ENCODE measurements around a stretch of chr1.

DNA sequence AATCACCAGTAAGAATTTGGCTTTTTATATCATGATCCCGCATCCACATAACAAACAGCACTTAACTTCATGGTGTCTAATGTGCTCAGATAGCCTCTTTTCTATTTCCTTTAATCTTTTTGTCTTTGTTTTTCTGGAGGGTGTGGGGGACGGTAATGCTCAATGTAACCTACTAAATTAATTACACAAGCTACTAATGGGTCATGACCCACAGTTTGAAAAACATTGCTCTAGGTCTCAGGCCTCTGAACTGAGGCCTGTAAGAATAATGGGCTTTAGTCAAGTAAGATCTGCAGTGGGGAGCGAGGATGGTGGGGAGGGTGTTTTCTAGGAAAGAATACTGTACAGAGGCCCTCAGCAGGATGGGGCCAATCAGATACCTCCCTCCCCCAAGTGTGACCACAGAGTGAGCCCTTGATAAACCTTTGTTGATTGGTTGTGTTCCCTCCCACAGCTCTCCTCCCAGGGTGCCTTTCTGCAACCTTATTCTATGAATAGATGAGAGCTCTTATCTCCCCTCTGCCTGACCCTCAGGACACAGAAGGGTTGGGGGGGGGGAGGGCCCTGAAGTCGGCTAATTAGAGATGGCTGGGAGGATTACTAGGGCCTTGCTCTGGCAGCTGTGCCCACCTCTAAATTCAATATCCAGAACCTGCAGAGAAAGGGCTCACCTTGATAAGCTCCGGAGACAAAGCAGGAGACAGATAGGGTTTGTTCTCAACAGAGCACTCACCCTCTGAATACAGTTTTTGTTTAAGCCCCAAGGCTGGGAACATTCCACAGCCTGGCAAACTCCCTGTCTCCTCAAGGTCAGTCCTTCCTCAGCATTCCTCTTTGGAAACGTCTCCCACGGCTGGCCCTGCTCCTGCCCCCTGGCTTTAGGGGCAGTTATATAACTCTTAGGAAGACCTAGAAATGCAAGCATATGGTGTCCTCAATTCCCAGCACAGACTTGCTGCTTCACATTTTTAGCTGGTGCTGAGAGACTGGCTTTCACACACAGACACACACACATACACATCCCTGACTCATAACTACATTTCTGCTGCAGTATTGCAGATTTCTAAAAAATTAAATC is 42.8 kb downstream of the ATP1A1 start:
- PRO-cap, 3 experiments: no peak in any of the 3 experiments

GRCh38 chr1:116433165-116434137 is 60.4 kb downstream of the ATP1A1 start:
- PRO-cap, 3 experiments: peak in 1 of 3 experiments; most common plus-strand start chr1:116433791 (in 1); most common minus-strand start chr1:116433611 (in 1)

DNA sequence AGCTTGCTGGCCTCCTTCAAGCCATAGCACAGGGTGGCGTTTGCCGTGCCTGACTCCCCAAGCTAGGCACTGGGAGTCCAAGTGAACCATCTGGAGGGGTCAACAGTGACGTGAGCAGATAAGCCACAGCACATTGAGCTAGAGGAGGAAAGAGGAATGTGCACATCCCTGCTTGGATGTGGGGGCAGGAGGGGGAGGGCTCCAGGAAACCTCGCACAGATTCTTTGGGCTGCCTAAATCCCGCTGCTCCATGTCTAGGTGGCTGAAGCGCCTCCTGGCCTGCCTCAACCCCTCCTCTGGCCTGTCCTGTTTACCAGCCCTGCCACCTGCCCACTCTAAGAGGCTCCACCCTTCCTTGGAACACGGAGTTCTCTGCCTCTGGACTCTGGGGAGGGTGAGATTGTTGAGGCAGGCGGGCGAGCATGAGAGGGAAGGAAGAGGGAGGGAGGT is 86.9 kb downstream of the CD58 start:
- PRO-cap, 3 experiments: no peak in any of the 3 experiments

DNA sequence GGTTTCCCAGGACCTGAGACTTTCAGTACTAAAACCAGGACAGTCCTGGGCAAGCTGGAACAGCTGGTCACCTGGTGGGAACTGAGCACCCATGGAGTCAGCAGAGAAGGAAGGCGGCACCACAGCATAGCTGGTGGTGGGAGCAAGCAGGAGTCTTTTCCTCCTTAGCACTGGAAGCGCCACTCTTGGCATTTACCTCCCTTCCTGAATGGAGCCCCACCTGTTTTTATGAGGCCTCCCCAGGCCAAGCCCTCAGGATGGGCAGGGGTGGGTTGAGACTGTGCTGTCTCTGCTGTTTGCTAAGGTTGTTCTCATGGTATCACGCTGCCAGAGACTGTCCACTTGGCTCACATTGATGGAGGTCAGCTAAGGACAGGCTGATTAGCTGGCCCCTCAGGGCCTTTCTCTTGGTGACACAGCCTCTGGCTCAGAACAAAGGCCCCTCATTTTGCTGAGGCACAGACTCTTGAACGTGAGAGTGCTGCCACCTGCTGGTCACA is 85.8 kb downstream of the CD58 start:
- PRO-cap, 3 experiments: no peak in any of the 3 experiments

DNA sequence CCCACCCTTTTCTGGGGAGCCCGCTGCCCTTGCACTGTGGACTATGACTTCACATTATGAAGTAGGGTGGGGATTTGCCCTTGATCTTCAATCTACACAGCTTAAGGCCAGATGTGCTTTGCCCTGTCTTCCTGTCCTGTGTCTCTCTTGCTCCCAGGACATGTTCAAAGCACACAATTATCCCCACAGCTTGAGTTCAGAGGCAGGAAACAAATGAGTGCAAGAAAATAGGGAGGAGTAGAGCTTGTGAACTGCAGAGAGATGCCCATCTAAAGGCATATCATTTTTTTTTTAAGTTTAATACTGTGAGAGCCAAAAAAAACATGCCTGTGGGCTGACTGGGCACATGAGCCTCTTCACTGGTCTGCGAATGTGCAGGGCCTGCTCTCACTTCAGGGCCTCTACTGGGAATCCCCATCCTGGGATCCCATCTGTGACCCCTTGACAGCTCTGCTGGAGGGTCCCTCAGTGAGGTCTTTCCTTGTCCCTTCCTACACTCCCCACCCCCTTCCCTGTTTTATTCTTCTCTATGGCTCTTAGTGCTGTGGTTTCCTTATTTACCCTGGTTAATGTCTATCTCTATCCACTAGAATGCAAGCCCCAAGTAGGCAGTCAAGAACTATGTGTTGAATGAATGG is 61.5 kb downstream of the CD58 start:
- PRO-cap, 3 experiments: no peak in any of the 3 experiments

DNA sequence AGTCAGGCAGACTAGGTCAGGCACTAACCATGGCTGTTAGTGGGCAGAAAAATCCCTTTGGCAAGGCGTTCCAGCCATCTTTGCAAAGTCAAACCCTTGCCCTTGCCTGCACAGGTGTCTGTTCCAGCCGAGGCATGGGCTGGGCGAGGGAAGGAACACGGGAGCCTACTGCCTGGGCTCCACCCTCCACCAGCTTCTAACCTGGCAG is 27.7 kb upstream of the CD58 start:
- PRO-cap, 3 experiments: no peak in any of the 3 experiments

DNA sequence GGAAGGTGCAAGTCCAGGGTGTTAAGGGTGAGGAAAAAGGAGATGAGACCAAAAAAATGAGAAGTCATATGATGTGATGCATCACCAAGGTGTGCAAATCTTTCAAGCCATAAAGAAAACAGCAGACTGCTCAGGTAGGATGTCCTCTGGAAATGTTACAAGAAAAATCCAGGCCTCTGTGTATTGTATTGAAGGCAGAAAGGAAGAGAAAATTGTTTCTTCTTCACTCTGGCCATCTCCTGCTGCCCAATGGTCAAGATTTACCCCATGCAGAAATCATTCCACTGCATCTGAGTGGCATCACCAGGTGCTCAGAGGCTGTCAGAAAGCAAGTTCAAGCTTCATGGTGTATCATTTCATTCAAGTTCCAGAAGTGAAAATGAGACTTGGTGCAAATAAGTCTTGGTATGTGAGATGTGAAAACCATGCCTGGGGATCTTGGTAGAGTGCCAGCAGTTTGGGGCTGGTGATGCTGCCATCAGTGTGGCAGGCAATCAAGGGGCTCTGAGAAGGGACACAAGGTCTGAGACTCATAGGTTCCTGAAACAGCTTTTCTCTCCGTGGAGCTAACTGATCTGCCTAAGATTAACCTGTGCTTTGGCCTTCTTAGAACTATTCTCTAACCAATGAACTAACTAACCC is 51.9 kb downstream of the CD2 start:
- PRO-cap, 3 experiments: no peak in any of the 3 experiments

DNA sequence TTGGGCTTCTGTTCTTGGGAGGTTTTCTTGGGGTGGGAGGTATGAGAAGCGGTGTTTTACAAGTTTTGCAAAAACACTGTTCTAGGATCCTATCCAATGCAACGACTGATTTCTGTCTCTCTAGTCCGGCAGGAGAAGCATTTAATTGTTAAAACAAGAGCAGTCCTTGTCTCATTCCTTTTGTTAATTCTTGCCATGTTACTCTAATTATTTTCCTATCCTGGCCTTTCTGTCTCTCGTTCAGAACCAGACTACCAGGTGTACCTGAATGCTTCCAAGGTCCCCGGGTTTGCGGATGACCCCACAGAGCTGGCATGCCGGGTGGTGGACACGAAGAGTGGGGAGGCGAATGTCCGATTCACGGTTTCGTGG is 40.6 kb upstream of the CD101 start:
- PRO-cap, 3 experiments: no peak in any of the 3 experiments

DNA sequence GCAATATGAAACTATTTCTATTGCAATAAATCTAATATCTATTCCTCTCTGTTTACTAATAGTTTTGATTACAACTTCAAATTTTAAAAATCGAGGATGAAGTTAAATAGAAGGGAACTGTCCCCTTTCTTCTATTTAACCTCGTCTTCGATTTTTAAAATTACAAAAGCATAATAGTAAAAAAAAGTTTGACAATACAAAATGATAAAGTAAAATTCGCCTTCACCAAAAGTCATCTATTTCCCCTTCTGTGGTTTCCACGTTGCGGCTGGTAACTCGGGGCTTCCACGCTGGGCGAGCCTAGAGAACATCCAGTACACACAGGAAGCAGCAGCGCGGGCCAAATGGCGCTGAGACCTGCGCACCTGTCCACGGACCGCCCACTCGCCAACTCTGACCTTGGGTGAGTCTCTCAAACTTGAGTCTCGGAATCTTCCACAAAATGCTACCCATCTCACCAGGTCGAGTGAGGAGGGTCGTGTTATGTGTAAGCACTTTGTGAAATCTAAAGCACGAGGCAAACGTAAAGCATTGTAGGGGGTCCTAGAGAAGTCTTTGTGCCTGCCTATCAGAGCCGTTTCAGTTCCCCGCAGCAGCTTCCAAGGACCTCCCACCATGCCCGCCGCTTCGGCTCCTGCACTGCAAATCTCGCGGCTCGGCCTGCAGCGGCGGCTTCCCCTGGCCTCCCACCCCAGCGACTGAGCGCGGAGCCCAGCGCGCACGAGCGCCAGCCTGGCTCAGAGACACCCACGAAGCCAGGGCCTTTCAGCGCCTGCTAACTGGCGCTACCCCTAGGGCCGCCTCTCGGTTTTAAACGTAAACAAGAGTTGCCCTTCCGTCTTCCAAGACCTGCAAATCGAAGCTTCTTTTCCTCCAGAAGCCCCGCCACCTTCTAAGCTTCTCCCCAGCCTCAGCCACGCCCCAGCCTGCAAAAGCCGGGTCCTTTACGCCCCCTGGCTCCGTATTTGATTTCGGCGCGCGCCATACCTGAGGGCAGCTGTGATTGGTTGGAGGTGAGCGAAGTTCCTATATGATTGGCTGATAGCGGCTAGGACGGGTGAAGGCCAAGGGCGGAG is 641 bp upstream of the TTF2 start:
- PRO-cap, 3 experiments: peak in 3 of 3 experiments; most common plus-strand start position 343 of the sequence (in 1); most common minus-strand start position 696 of the sequence (in 3)

GRCh38 chr1:117088705-117089219 is 28.6 kb downstream of the TTF2 start:
- PRO-cap, 3 experiments: no peak in any of the 3 experiments

GRCh38 chr1:117232469-117233046 is 21.8 kb upstream of the VTCN1 start:
- PRO-cap, 3 experiments: peak in 1 of 3 experiments; most common plus-strand start chr1:117232845 (in 1)

DNA sequence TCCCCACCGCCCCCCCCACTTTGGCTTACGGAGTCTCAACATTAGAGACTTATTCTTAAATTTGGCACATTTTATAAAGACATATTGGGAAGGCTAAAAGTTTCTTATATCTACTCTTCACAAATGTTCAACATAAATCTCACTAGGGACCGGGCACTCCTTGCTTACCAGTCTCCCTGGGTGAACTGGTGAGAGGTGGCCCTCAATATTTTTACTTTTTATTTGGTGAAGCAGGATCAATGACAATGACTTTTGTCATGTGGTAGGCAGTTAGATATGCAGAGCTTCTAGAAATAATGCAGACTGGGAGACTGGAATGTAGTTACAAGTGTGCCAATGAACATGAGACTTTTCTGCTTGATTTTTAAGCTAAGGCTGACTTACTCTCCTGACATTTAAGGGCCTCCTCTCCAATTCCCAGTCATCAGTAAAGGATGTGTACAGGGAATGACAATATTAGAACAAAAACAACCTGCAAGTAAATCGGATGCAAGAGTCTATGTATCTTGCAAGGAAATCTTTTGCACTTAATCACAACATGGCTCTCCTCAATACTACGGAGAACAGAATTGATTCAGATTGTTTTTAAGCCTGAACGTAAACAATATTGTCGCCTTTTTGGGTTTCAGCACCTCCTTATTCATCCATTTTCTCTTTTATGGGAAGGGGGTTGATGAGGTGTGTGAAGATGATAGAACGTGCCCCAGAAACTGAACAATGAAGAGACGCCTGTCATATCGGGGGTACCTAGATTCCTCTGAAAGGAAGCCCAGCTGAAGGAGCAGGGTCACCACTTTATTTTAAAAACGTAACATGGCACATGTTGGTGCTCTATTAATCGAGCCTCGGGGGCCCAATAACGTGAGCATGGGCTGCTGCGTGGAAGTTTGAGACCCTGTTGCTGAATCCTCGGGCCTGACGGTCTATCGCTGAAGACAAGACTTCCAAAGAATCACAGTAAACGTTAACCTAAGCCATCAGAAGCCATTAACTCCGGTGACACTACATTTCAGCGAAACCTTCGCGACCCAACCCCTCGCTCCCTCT is 1.4 kb upstream of the MAN1A2 start:
- PRO-cap, 3 experiments: no peak in any of the 3 experiments

DNA sequence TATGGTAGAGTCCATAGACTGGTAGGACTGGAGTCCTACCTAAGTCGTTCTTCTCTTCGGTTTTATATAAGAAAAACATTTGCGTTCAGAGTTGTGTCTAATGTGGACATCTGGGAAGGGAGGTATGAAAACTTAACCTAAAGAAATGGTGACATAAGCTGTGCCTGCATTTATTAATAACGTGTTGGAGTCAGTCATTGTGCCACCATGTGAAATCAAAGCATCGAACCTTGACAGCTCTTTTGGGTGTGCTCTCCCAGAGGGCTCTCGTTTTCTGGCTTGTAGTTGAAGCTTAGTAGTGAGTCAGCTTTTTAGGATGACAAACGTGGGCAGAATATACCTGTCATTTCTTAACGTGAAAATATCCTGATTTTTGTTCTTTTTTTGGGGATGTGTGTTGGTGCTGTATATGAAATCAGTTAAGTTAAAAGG is 1.4 kb downstream of the MAN1A2 start:
- PRO-cap, 3 experiments: peak in 2 of 3 experiments; most common minus-strand start position 276 of the sequence (in 2)

GRCh38 chr1:117544836-117545169 is 61.0 kb upstream of the TENT5C start:
- PRO-cap, 3 experiments: no peak in any of the 3 experiments

- PRO-cap, 3 experiments: peak in 3 of 3 experiments; most common plus-strand start chr1:117605333 (in 3); most common minus-strand start chr1:117605759 (in 2)
Measured at GRCh38 chr1:117605030-117605872, 597 bp upstream of the TENT5C start.

DNA sequence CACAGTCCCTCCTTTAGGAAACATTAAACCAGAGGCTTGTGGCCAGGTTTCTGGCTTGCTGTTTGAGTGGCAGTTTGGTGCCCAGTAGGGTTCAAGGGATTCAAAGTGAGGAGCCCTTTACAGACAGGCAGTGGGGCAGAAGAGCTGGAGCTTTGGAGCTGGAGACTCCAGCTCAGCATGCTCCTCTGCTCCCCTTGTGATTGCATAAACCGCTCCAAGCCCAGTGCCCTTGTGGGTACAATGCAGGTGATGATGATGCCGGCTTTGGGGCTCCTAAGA is 27.0 kb downstream of the TENT5C start:
- PRO-cap, 3 experiments: peak in 1 of 3 experiments; most common plus-strand start position 138 of the sequence (in 1)

DNA sequence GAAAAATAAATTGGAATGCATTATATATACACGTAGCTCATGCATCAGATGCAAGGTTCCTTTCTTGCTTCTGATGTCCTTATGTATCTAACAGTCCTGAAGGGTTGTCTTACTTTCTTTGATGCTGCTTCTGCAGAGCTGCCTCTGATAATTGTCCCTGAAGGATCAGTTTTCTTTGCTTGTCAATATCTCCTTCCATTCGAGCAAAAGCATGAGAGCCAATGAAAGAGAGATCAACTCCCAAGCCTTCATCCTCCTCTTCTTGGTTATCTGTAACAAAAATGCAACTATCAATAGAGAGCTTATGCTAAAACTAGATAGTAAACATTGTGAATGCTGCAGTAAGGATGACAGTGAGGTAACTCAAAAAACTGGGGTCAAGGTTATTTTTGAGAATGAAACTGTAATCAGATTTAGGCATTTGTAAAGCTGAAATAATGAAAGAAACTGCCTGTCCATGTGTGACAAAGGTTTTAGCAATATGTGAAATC is 32.7 kb downstream of the GDAP2 start:
- PRO-cap, 3 experiments: no peak in any of the 3 experiments

DNA sequence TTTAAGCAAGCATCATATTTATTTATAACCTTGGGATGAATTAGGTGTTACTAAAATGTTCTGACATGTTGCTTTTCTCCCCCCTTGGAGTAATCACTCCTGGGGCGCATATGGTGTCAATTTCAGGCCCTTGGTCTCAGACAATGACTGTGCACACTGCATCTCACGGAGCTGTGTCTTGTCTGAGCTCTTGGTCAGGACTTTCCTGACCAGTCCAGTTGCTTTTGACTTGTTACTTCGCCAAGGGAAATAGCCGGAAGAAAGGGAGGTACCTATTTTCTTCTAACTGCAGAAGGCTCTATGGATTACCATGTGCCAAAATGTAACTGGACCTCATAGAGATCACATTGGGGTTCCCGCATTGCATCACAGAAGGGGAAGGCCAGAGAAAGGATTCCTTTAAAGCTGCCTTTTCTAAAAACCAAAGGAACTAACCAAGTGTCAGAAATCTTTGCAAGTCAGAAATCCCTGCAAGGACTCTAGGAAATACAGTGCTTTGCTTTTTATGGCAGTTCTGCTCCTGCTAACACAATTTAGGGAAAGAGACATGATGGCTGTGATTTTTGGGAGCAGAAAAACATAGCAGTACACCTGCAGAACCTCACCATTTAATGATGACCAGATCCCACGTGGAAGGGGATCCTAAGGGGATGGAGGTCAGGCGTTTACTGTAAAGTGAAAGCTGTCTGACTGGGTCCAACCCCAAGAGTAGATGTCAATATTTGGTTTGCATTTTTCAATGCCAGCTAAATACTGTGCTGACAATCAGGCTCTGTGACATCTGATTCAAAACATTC is 68.5 kb downstream of the SPAG17 start:
- PRO-cap, 3 experiments: peak in 2 of 3 experiments; most common plus-strand start position 318 of the sequence (in 1); most common minus-strand start position 204 of the sequence (in 2)

- PRO-cap, 3 experiments: no peak in any of the 3 experiments
Measured at GRCh38 chr1:118912514-118912890, 75.6 kb downstream of the TBX15 start.

DNA sequence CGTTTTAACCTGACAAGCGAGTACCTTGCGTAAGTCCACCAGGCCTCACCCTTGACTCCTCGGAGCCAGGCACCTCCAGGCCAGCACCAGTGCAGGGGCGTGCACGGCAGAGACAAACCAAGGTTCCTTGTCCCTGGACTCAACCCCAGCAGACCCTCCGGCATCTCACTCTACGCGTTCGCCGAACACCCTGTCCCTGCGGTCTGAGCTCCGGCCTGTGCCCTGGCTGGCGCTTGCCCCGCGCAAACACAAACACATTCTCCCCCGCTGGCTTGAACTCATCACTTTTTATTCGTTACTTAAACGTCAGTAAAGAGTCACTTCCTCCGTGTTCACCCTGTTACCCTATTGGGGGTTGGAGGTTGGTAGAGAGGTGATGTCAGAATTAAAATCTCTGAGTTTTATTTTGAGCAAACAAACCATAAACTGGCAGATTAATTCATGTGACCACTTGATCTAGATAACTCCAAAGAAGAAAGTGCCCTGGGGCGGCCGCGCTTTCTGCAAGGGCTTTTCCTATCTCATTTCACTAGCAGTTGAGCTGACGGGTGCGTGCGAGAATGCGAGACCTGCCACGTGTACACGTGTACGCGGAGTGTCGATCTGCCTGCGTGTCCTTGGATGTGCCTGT is 4.4 kb downstream of the TBX15 start:
- PRO-cap, 3 experiments: no peak in any of the 3 experiments